ENCODE measurements around the gene ZDHHC22.

DNA sequence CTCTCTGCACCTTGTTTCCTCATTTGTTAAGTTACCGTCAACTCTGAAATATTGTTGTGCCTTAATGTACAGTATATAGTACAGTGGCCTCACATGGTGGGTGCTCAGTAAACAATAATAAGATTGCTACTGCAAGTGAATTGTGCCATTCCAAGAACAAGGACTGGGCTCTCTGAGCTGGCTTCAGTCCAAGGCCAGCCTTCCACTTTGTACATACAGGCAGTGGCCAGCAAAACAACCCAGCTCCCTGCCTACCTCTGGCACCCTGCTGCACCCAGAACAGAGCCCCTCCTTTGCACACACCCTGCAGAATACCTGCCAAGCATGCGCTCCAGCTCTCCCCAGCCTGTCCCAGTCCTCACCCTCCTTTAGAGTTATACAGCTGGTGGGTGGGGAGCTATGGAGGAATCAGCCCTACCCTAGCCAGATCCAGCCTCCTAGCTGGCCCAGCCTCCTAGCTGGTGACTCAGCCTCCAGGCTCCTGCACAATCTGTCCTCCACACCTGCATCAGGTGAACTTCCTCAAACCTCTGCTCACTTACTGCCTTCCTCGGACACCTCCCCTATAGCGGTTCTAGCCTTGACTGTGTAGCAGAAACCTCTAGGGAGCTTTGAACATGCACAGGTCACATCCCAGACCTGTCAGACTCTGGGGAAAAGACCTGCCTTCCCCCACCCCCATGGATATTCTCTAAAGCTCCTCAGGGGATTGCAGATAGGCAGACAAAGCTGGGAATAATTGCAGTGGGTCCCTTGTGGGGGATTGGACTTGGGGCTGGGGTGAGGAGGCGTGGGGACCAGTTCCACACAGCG, 18.0 kb downstream of the ZDHHC22 start:
- PRO-cap, result no peak

DNA sequence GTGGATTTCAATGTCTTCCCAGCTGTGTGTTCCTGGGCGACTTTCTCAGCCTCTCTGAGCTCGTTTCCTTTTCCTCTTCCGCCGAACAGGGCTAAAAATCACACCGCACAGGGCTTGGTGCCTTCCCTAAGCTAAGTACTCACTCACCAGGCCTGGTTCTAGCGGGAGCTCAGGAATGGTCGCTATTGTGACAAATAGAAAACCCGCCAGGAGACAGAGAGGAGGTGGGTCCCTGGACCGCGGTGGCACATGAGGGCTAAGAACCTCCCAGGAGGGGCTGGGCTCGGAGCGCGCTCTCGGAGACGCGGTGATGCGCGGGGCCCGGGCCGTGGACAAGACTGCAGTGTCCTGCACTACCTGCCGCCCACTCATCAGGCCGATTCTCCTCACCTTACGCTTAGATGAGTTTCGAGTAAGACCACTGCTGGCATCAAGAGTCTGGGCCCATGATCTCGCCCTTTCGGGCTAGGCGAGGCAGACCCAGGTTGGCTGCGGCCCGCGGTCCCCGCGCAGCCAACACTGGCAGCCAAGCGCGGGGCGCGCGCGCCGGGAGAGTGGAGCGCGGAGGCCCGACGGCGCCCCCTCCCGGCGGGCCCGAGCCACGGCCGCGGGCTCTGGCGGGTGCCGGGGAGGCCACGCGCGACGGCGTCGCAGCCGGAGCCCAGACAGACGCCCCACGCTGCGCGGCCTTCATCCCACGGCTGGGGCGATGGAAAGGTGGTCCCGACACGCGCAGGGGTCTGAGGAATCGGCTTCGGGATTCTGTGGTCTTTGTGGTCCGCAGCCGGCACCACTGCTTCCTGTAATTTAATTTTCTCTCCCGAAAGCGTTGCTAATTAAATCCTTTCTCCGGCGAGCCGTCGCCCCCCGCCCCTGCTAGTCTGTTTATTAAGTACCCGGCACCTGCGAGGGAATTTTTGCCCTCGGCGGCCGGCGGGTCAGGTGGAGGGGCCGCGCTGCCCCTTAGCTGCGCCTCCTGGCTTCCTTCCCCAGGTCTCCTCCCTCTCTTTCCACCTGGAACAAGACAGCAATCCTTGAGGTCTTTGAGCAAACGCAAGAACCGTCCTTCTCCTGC, 16.7 kb downstream of the ZDHHC22 start:
- PRO-cap, result no peak

DNA sequence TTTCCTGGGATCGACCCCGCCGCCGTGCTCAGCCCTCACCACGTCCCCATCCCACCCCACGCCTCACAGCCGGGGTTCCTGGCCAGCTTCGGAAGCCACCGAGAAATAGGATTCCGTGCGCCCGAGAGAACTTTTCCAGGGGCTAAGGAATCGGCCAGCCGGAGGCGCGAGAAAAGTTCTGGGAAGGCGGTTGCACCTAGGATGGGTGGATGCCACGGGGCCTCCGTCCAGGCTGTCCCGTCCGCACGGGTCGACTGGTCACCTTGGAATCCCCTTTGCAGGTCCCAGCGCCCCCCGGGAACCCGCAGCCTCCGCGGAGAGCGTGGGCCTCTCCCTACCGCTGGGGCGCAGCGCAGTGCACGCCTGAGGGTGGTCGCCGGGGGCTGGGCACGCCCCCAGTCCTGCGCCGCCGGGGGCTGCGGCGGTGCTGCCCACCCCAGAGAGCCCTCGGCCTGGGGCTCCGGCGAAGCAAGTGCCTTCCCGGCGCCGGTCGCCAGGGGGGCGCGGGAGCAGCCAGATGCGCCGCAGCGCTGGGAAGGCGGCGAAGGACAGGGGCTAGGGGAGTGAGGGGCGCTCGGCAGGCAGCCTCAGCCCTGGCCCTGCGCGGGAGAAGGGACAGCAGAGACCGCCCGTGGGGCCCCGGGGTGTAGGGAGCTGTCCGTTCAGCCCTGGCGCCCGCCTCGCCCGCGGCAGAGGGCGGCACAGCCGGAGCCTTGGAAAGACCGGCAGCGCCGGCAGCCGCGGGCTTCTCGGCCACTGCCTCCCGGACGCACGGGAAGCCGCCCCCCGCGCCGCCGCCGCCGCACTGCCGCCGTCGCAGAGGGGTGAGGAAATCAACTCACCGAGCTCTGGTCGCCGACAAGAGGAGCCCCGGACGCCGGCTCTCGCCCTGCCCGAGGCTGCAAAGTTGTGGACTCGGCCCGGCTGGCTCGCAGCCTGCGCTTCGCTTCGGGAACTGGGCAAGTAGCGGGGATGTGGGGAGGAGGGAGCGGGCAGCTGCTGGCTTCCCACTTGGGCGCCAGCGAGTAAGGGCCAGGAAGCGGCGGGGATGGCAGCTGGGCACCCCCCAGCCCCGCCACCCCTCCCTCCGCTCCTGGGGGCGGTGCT, at the start of gene ZDHHC22:
ZDHHC22 (minus strand) TSS at position 1,031 of the 1,107 bp plus-strand sequence.
- PRO-cap, result no peak

GRCh38 chr14:77234278-77234551, 36.8 kb downstream of the NGB start:
- PRO-cap, result no peak

- PRO-cap, result no peak
Observed at GRCh38 chr14:77296183-77296516, 24.5 kb downstream of the POMT2 start.

GRCh38 chr14:77321470-77321570, 484 bp downstream of the GSTZ1 start:
- PRO-cap, result no peak

- PRO-cap, result no peak
Observed at GRCh38 chr14:77499154-77499634, 578 bp upstream of the ISM2 start.

DNA sequence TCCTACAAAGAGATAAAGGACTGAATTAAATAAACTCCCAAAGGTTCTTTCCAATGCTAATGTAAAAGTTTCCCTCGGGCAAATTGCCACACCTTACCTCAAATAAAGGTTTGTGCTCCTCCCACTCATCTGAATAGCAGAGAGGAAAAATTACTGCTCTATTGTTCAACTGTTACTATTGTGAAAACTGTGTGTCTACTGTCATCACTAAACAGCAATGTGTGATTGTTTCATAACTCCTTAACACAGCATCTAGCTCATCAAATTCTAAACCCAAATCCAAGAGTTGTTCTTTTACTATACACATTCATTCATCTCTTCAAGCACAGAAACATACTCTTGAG, 3.2 kb downstream of the SPTLC2 start:
- PRO-cap, result no peak

GRCh38 chr14:77641525-77642641, 25.4 kb upstream of the SPTLC2 start:
- PRO-cap, result unidirectional peak, minus-strand start at chr14:77642189

- PRO-cap, result no peak
Observed at GRCh38 chr14:77673547-77674367, 34.1 kb downstream of the ALKBH1 start.

DNA sequence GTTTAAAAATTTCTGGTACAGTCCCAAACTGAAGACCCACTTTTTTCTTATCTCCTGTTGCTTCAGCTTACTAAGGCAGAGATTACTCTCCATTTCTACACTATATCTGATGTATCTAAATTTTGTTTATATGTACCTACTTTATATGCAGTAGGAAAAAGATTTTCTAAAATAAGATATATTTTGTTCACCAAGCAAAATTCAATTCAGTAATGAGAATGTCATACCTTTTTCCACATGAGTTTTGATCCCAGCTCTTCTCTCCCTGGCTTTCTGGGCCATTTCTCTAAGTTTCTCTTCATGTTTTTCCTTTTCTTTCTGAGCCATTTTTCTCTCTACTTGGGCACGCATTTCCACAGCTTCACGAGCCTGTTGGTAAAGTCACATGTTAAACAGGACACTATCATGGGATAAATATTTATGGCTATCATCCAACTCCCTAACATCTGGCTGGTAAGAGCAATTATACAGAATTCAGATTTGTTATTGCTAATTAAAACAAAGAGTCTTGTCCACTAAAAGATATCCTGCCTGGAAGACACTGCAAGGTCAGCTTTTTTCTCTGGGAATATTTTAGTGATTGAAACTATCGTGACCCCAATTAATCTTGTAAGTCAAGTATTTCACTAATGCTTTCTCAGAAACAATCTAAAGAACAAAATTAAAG, 23.0 kb downstream of the SLIRP start:
- PRO-cap, result no peak

DNA sequence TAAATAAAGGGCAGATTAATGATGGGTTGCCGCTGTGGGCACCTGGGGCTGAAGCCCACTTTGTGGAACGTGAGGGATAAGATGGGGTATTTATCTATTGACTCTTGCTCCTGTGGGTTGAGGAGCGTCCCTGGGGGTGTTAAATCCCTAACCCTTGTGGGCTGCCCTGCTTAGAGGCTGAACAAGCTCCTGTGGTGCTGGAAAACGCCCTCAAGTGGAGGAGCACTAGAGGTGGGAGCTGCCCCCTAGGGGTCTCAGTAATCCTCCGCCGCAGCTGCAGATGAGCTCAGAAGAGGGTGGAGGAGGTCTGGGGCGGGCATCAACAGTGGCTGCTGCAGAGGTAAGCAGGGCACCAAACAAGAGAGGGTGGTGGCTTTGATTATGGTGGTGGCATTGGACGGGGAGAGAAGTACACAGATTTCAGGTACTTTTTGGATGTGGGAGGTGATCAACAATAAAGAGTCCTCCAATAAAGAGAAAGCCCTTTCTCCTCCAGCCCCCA, 179.7 kb downstream of the ADCK1 start:
- PRO-cap, result no peak

- PRO-cap, result no peak
Observed at GRCh38 chr14:79332541-79333032, 878.7 kb downstream of the DIO2 start.

- PRO-cap, result no peak
Observed at GRCh38 chr14:79759177-79759627, 452.1 kb downstream of the DIO2 start.

- PRO-cap, result no peak
Observed at GRCh38 chr14:80454979-80455468, 243.7 kb upstream of the DIO2 start.

- PRO-cap, result no peak
Observed at GRCh38 chr14:80904700-80904969, 36.9 kb downstream of the CEP128 start.

- PRO-cap, result no peak
Observed at GRCh38 chr14:80942158-80942532, 607 bp upstream of the CEP128 start.

DNA sequence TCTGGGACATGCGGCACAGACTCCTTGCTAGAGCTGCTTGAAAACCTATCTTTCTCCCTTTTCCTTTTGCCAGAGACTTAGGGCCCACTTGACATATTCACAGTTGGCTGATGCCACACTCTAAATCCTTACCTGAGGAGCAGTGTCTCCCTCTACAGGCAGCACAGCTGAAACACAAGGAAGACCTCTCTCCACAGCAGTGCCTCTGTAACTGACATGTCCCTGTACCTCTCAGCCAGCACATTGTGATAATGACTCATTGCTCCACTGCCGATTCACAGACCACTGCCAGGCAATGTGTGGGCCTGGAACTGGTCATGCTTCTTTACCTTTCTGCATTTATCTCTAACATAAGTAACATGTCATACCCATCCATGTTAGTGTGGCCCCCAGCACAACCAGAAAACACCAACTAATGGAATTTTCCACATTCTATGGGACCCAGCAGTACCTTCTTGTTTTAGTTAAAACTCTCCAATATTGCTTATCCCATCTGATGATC, 56.6 kb downstream of the GTF2A1 start:
- PRO-cap, result no peak

GRCh38 chr14:81165168-81165534, 55.6 kb downstream of the GTF2A1 start:
- PRO-cap, result no peak

DNA sequence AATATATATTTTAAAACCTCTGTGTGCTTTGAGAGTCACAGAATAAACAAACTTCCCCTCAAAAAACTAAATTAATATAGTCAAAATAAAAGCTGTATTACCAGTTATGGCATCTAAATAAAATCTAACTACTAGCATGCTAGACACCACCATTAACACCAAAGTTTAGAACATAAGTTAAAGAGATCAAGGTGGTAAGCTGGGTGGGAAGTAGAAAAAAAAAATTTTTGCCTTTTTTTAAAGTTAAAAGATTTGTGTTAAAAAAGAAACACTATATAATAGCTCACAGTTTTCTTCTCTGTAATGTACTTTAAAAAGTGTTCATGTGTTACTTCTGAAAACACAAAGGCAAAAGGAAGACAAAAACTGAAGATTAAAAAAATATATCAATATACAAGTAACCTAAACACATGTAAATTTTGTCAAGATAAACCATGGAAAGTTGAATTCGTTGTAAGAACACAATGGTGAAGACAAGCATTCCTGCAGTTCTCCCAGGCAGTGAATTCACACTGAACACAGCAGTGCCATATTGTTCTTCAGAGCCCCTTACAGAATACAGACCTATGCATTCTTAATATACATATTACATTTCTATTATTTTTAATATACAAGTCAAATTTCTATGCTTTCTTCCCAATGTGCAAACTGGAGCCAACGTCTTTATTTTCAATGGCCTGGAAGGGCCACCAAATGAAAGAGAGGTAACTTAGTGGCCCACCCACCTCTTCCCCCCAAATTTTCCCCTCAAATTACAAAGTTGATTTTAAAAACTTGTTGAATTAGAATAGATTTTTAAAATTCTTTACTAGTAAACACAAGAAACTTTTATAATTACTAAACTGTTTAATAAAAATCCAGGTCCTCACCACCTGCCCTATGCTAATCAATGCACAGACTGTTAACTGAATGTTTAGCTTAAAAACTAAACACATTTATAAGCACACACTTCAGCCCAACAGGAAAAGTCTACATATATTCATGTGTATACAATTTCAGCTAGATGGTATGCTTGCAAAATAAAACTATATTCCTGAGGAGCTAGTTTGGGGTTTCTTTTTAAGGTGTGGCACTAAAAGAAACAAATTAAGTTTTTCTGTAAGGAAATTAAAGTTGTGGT, 42.0 kb downstream of the GTF2A1 start:
- PRO-cap, result no peak